Gastrocnemius medialis (tissue), 3 donors: ENCODE measurements around the genes DRAXIN and PLOD1.

DNA sequence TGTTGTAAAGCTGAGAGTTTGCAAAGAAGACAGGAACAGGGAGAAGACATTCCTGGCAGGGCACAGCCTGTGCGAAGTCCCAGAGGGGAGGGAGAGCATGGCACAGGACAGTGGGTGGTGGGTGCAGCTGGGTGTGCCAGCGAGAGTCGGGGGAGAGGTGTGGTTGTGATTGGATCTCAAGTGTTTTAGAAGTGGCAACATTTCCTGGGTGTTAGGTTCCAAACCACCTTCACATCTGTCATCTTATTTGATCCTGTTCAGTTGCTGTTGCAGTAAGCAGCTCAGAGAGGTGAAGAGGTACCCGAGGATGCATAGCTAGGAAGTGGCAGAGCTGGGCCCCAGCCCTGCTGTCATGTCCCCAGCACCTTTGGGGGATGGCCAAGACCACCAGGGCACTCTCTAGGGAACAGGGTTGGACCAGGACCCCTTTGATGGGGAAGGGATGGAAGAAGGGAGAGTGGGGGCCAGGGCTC lies 22.0 kb upstream of the DISP3 start:
- PRO-cap = no peak
- RAMPAGE, long total RNA, 3 experiments = no peak in any of the 3 experiments

- PRO-cap = no peak
- RAMPAGE, long total RNA, 3 experiments = no peak in any of the 3 experiments
Measured at GRCh38 chr1:11650288-11651133, 3.7 kb downstream of the FBXO2 start.

DNA sequence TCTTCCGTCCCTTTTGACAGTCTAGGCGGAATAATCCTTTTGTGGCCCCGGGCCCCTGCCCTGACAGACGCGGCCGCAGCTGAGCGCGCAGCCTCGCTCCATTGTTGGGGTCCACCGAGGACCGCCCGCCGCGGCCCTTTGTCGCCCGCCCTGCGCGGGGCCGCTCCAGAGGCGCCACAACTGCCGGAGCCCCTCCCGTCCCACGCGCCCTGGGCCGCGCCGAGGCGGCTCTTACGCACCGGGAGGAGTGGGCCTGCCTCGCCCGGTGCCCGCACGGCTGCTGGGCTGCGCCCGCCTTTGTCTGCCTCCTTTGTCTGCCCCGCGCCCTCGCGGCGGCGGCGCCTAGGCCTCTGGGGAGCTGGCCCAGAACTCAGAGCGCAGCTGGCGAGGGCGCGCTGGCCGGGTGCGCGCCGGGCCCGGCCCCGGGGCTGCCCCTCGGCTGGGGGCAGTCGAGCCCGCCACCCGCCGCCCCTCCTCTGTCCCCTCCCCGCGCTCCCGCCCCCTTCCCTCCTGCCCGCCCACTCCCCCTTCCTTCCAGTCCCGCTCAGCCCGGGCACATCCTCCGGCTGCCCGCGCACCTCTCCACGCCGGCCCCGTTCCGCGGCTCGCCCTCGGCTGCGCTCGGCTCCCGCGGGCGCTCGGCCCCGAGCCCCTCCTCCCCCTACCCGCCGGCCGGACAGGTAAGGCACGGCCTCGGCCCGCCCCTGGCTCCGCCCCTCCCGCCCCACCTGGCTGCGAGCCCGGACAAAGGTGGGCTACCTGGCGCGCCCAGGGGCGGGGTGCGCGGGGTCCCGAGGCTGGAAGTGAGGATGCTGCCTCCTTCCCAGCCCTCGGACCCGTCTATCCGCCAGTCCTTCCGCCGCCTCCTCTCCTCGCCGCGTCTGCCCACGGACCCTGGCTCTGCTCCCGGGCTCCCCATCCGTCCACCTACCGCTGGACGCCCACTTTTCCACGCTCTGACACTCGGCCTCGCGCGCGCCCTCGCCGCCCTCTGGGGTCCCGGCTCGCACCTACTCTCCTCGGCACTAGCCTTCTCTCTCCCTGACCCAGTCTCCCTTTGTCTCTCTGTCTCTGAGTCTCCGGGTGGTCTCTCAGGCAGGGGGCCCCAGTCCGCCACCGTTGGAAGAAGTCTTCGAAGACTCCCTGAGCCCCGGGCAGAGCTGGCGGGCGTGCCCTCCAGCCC lies at the start of gene DRAXIN:
Gene DRAXIN (plus strand): TSS at position 537 of the 1,183 bp plus-strand sequence.
- PRO-cap = no peak
- RAMPAGE, long total RNA, 3 experiments = no peak in any of the 3 experiments

GRCh38 chr1:11736344-11736759 lies 416 bp downstream of the AGTRAP start:
- PRO-cap = bidirectional peak, plus-strand start at chr1:11736547, minus-strand start at chr1:11736561
- RAMPAGE, long total RNA, 3 experiments = no peak in any of the 3 experiments

DNA sequence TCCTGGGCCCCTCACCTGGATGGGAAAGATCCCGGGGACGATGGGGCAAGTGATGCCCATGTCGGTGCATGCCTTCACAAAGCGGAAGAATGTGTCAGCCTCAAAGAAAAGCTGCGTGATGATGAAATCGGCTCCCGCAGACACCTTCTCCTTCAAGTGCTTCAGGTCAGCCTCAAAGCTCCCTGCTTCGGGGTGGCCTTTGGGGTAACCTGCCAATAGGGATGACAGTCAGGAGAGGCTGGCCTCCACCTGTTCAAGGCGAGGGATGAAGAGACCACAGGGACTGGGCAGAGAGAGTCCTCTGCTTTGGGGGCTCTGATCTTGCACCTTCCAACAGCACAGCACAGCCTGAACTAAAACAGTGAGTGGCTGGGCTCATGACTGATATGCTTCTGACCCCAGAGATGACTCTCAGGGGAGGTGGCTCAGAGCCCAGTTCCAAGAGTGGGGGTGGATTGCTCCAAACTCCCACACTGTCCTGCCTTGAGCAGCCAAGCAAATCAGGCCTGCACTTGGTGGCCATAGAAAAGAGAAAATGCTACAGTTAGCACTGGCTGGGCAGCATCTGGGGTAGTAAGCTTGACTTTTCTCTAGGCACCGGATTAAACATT lies 9.5 kb downstream of the MTHFR start:
- PRO-cap = unidirectional peak, minus-strand start at position 360 of the sequence
- RAMPAGE, long total RNA, 3 experiments = no peak in any of the 3 experiments

DNA sequence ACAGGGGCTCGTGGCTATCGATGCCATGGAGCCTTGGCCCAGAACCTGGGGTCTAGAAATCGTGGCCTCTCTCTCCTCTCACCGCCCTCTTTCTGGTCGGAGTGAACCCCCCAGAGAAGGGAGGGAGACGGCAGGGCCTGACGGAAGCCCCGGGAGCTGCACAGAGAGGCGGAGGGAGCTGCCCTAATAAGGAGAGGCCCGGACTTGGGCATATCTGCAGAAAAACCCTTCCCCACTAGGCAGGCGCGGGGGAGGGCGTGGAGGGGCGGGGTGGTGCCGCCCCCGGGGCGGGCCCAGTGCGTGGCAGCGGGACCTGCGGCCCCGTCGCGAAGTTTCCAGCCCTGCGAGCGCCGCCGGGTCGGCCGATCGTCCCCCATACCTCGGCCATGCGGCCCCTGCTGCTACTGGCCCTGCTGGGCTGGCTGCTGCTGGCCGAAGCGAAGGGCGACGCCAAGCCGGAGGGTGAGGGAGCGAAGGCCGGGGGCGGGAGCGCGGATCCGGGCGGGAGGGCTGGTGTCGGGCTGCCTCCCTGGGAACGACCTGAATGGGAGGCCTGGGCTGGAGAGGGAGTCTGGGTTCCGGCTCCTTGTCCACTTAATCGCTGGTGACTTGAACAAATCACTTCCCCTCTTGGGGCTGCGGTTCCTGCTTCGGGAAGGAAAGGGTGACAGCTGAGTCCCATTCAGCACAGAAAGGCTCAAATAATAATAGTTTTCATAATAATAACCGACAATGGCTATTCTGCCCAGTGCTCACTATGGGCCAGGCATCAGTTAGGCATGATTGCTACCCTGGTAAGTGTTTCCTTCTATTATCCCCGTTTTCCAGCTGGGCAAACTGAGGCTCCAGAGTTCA lies at the start of gene PLOD1:
Gene PLOD1 (plus strand): TSS at position 324 of the 855 bp plus-strand sequence.
- PRO-cap = bidirectional peak, plus-strand start at position 338 of the sequence, minus-strand start at position 162 of the sequence
- RAMPAGE, long total RNA, 3 experiments = start-site peak on the plus strand in 1 of 3 experiments, centred at position 338 of the sequence, 86 reads per replicate

GRCh38 chr1:12067675-12068370 lies 4.7 kb downstream of the TNFRSF8 start:
- PRO-cap = no peak
- RAMPAGE, long total RNA, 3 experiments = no peak in any of the 3 experiments

DNA sequence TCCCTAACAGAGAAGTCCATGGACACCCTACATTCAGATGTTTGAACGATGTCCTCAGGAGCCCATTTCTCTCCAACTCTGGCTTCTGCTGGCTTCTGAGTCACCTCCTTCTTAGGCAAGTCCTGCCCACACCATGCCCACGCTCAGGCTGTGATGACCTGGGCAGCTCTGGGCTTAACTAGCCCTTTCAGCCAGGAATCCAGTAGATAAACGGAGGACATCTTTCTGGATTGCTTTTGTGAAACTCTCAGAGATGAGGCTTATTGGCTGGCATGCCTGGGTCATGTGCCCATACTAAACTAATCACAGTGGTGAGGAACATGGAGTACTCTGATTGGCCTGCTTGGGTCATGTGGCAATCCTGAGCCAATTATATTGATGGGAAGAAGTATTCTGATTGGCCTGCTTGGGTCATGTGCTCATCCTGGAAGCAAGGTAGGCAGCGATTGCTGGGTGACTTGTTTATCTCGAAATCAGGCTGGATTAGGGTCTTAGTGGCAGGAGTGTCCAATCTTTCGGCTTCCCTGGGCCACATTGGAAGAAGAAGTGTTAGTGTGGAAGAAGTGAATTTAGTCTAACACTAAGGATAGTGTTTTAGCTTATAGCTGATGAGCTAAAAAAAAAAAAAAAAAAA lies 32.8 kb downstream of the TNFRSF8 start:
- PRO-cap = no peak
- RAMPAGE, long total RNA, 3 experiments = no peak in any of the 3 experiments

DNA sequence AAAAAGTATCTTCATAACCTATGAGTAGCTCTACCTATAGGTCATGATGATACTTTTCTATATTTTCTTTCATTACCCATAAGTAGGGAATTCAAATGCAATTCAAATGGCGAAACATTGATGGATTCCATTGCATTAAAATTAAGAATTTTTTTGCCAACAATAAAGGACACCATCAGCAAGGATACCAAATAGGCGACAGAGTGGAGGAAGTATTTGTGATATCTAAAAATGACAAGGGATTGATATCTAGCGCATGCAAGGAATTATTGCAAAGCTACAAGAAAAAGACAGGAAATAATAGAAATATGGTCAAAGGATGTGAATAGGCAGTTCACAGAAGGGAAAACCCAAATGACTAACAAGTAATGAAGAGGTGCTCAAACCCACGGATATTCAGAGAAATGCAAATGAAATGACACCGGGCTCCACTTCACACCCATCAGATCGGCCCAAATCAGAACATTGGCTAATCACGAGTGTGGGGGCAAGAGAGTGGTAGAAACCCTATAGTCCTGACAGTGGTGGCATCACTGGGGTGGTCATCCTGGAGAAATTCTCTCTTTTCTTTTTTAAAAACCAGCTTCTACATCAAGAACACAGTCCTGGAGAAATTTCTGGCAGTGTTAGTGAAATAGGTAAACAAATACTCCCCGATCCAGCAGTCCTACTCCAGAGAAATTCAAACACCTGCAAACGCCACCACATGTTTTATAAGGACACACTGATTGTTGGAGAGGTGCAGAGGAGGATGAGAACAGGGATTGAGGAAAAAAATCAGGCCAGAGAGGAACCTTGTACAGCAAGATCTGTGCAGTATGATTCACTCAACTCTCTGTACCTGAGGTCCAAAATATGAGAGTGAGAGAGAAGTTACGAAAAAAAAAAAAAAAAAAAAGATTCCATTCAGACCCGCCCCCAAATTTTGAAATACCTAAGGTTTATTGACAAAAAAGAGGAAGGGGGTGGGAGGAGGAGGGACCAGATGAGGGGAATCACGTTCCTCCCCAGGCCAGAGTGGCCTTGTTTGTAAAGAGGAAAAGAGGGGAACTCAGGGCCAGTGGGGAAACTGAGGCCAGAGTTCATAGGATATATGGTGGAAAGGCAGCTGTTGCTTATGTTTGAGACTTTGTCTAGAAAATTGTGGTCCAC lies 9.3 kb upstream of the TNFRSF1B start:
- PRO-cap = no peak
- RAMPAGE, long total RNA, 3 experiments = no peak in any of the 3 experiments

GRCh38 chr1:12158688-12159191 lies 8.1 kb upstream of the TNFRSF1B start:
- PRO-cap = no peak
- RAMPAGE, long total RNA, 3 experiments = no peak in any of the 3 experiments

- PRO-cap = no peak
- RAMPAGE, long total RNA, 3 experiments = no peak in any of the 3 experiments
Measured at GRCh38 chr1:12193891-12194472, 27.2 kb downstream of the TNFRSF1B start.

- PRO-cap = no peak
- RAMPAGE, long total RNA, 3 experiments = no peak in any of the 3 experiments
Measured at GRCh38 chr1:12339673-12340118, 109.9 kb downstream of the VPS13D start.

- PRO-cap = no peak
- RAMPAGE, long total RNA, 3 experiments = no peak in any of the 3 experiments
Measured at GRCh38 chr1:12345314-12345852, 115.6 kb downstream of the VPS13D start.

- PRO-cap = no peak
- RAMPAGE, long total RNA, 3 experiments = no peak in any of the 3 experiments
Measured at GRCh38 chr1:12438488-12439176, 179.4 kb downstream of the DHRS3 start.

- PRO-cap = no peak
- RAMPAGE, long total RNA, 3 experiments = no peak in any of the 3 experiments
Measured at GRCh38 chr1:12453273-12453965, 164.6 kb downstream of the DHRS3 start.

- PRO-cap = unidirectional peak, minus-strand start at chr1:12475054; unidirectional peak, minus-strand start at chr1:12475249
- RAMPAGE, long total RNA, 3 experiments = no peak in any of the 3 experiments
Measured at GRCh38 chr1:12474855-12475360, 143.1 kb downstream of the DHRS3 start.

GRCh38 chr1:12501774-12502595 lies 116.0 kb downstream of the DHRS3 start:
- PRO-cap = no peak
- RAMPAGE, long total RNA, 3 experiments = no peak in any of the 3 experiments

- PRO-cap = no peak
- RAMPAGE, long total RNA, 3 experiments = no peak in any of the 3 experiments
Measured at GRCh38 chr1:12509555-12510189, 108.3 kb downstream of the DHRS3 start.

GRCh38 chr1:12555530-12555836 lies 62.5 kb downstream of the DHRS3 start:
- PRO-cap = no peak
- RAMPAGE, long total RNA, 3 experiments = no peak in any of the 3 experiments

DNA sequence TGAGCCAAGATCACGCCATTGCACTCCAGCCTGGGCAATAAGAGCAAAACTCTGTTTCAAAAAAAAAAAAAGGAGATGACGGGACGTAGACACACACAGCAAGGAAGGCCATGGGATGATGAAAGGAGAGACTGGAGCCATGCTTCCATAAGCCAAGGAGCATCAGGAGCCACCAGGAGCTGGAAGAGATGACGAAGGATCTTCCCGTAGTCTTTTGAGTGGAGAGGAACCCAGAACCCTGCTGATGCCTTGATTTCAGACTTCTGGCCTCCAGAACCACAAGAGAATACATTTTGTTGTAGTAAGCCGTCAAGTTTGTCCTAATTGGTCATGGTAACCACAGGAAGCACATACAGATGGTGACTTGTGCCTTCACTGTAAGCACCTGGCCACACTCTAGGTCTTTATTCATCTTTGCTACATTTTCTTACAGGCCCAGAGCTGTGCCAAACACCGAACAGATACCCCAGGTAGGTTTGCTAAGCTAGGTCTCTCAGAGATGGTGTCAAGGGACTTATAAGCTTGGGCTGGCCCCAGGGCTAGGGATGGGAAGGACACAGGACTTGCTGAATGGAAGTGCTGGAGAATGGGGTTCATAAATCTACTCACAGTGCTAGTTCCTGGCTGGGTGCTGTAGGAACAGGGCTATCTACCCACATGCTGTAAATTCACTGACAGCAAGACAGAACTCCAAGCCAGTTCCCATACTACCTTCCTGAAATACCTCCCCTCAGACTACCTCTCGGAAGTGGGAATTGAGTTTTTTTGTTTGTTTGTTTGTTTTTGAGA lies 4.8 kb downstream of the DHRS3 start:
- PRO-cap = no peak
- RAMPAGE, long total RNA, 3 experiments = no peak in any of the 3 experiments